ENCODE data around the gene DCP2.

GRCh38 chr5:108013483-108014048 lies 342.8 kb upstream of the EFNA5 start:
- PRO-cap = no peak
- RRBS, 2 experiments = no CpG with 5 or more reads among the region's 3 CpGs

DNA sequence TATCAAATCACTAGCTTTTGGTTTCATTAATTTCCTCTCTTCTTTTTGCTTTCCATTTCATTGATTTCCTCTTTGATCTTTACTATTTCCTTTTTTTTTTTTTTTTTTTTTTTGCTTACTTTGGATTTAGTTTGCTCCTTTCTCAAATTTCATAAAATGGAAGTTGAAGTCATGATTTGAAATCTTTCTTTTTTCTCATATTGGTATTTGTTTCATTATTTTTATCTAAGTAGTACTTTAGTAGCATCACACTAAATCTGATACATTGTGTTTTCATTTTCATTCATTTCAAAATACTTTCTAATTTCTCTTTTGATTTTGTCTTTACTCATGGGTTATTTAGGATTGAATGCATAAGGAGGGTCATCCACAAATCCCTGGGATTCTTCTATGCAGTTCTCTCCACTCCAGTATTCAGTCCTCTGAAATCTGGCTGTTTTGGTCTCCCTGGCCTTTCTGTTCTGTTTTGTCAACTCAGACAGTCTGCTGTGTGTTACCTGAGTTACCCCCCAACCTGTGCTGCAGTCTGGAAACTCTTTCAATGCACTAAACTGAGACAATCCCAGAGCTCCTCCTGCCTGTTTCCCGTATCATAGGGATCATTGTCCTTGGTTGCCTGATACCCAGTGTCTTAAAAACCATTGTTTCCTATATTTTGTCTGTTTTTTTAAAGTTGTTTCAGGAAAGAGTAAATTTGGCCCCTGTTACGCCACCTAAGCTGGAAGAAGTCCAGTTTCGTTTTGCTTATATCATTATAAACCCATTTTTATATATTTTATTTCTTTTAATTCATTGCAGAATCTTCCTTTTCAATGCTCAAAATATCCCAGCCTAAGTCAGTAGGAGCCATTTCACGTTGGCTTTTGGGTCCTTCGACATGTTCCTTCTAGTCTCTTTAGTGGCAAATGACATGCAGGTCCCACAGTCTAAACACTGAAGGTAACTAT lies 161.8 kb downstream of the FBXL17 start:
- PRO-cap = no peak
- RRBS, 2 experiments = no CpG with 5 or more reads among the region's 5 CpGs

- PRO-cap = no peak
- RRBS, 2 experiments = no CpG with 5 or more reads among the region's 1 CpG
Observed at GRCh38 chr5:108726227-108726896, 21.3 kb upstream of the FER start.

- PRO-cap = bidirectional peak, plus-strand start at chr5:108748985, minus-strand start at chr5:108748732
- RRBS, 2 experiments = 1 to 2% methylated on average over 23 of the region's 66 CpGs
Observed at GRCh38 chr5:108748873-108749981, 1.5 kb downstream of the FER start.

DNA sequence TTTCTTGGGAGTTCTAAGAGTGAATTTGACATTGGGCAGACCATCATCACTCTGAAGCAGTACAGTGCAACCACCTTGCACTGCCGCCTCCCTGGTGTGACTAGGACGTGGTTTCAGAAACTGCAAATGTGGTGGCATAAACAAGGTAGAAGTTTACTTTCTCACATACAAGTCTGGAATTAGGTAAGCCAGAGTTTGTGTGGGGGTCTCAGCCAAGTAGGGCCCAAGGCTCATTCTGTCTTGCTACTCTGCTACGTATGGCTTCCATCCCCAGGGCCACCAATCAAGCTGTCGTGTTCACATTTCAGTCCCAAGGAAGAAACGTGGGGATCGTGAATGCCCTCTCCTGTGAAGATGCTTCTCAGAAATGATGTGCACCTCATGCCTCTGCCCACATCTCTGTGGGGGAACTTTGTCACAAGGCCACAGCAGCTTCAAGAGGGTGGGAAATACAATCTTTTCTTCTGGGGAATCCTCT lies 167.9 kb downstream of the PJA2 start:
- PRO-cap = no peak
- RRBS, 2 experiments = no CpG with 5 or more reads among the region's 6 CpGs

DNA sequence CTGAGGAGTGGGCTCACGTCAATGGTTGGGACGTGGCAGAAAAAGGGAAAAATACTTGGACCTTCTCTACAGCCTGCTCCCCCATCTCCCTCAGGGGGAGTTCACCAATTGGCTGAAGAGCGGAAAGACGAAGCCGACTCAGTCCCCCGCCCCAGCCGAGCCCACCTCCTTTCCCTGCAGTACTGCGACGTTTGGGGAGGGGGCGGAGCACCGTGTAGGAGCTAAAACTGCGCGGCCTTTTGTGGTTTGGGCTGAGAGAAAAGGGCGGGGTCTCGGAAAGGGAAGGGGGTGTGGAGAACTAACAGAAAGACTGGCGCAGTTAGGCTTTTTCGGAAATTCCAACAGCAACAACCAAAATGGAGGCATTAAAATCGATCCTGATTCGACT lies 352 bp upstream of the PJA2 start:
- PRO-cap = bidirectional peak, plus-strand start at position 318 of the sequence, minus-strand start outside the sequence
- RRBS, 2 experiments = no CpG with 5 or more reads among the region's 19 CpGs

- PRO-cap = no peak
- RRBS, 2 experiments = under 1 to 1% methylated on average over 17 of the region's 37 CpGs
Observed at GRCh38 chr5:109690582-109690911, 820 bp downstream of the MAN2A1 start.

DNA sequence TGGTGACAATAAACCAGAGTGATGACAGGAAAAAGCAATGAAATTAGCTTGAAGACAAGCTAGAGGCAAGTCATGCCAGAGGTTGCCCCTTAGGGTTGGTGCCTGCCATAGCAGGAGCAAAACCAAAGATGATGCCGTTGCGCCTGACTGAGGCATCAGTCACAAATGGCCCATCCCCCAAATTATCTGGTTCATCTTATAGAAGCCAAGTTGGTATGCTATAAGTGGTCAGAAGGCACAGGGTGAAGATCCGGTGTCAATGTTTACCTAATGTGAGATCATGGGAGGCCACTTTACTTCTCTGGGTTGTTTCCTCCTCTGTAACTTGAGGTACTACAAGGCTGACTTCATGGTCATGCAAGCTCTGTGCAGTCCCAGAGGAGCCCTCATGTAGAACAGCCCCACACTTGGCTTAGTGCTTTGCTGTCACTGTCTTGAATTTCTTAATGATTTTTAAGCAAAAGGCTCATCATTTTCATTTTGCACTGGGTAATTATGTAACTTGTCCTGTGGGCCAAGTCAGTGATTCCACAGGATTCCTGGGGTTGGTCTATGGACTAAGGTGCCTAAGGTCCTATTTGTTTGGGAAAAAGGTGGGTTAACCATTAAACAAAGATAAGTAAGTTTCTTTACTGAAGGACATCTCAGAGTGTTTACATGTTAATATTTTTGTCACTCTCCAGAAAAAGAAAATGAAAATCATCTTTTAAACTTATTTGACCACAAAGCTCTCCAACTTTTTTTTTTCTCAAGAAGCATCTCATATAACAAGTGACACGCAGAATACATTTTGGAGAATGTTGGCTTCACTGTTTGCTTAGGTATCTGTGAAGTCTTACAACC lies 211.5 kb downstream of the MAN2A1 start:
- PRO-cap = no peak
- RRBS, 2 experiments = no CpG with 5 or more reads among the region's 4 CpGs

DNA sequence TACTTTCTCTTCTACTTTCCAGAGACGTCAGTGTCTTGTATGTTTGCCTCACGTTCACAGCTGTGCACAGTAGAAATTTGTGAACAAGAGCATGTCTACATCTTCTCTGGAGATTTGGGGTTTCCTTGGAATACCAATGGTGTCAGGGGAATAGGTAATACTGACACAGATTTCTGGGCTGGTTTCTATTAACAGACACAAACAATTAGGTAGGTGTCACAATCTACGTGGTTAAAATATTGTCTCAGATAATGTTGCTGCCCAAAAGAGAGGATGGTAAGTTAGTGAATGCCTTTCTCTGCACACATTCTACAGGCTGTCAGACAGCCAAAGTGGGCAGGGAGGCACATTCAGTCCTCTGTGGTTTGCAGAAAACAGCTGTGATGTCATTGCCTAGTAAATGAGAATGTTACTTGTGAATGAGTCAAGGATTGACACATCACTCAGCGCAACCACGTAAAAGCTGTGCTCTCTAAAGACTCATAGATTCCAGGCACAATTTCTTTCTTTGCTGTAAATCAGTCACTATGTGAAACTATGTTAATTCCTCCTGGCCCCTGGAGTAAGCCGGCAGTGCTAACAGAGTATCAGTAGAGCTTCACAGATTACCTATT lies 397.1 kb downstream of the MAN2A1 start:
- PRO-cap = no peak
- RRBS, 2 experiments = no CpG with 5 or more reads among the region's 6 CpGs

DNA sequence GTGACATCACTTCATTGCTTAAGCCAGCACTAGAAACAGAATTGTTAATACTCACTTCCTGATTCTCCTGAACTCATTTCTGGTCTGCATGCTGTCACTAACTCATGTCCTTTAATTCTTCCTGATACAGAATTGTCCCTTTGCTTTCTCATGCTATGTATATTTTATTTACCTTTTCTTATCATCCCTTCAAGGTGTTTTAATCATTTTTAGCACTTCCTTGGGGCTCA lies 77.5 kb downstream of the SLC25A46 start:
- PRO-cap = no peak

- PRO-cap = no peak
- RRBS, 2 experiments = no CpG with 5 or more reads among the region's 8 CpGs
Observed at GRCh38 chr5:111755049-111755892, 1.7 kb downstream of the NREP start.

DNA sequence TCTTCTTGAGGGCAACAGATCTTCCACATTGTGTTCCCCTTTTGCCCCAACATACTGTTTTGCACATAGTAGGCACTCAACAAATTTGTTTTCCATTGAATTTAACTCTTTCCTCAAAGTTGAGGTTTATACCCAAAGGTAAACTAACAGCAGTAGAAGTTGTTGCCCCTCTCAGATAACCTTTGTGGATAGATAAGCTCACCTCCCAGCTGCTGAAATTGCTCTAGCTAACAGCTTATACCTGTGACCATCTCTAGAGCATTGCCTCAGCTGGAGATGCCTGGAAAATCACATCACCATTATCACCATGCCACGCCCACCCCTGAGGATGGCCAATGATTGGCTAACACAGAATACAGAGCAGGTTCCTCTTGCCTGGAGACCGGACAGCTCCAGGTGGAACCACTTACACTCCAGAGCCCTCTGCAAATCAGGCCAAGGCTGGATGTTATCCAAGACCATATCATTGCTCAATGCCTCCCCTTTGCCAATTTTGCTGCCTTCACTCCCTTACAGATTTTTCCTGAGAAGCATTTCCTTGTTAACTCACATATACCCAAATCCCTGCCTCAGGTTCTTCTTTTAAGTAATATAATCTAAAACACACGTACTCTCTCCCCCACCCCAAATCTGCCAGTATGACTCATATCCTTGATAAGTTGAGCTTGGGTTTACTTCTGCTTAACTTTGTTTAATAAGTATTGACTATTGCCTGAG lies 309.8 kb downstream of the EPB41L4A start:
- PRO-cap = no peak
- RRBS, 2 experiments = no CpG with 5 or more reads among the region's 3 CpGs

GRCh38 chr5:112320563-112321049 lies 98.5 kb downstream of the EPB41L4A start:
- PRO-cap = no peak
- RRBS, 2 experiments = no CpG with 5 or more reads among the region's 5 CpGs

GRCh38 chr5:112863542-112863920 lies 2.4 kb downstream of the SRP19 start:
- PRO-cap = no peak
- RRBS, 2 experiments = no CpG with 5 or more reads among the region's 4 CpGs

- PRO-cap = bidirectional peak, plus-strand start at chr5:112976881, minus-strand start at chr5:112976442
- RRBS, 2 experiments = 3 to 5% methylated on average over 4 of the region's 78 CpGs
Observed at GRCh38 chr5:112976655-112977685, at the start of gene DCP2. Gene DCP2, plus strand, starts transcription at chr5:112976798.

- PRO-cap = no peak
- RRBS, 2 experiments = no CpG with 5 or more reads among the region's 6 CpGs
Observed at GRCh38 chr5:113027606-113028275, 51.1 kb downstream of the DCP2 start.

DNA sequence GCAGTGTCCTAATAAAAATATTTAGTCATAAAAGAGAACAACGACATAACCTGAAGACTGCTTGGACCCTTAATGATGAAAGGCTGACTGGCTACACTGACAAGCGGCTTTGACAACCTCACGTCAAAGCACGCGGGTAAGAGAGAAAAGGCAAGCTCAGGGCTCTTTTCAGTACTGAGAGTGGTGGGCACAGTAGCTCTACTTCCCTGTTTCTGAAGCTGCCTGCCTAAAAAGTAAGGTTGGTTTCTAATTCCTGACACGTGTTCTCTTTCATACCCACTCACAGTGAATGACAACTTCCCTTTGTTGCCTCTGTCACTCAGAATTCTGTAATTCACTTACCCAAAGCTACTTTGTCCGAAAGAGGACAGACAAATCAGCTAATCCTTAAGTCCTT lies 221.3 kb downstream of the TSSK1B start:
- PRO-cap = no peak
- RRBS, 2 experiments = no CpG with 5 or more reads among the region's 7 CpGs

DNA sequence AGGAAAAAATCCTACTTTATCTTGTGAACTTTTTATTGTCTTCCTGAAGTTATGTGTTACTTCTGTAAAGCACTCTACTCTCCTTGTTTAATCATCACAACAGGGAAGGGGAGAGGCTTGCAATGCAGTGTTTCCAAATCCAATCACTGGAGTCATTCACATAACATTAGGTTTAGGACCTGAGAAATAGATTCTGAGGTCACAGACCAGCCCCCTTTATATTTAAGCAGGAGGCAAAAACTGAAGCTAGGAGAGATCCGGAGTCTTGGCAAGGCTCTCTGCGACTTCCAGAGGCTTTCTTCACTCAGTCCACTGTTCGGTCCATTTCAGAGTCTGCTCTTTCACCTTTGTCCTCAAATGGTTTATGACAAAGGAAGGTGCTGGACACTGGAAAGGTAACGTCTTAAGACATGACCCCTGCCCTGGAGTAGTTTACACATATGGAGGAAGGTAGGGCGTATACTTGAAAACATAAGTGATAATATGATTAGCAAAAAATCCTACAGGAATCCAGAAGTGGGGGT lies 188.0 kb downstream of the TSSK1B start:
- PRO-cap = no peak
- RRBS, 2 experiments = no CpG with 5 or more reads among the region's 5 CpGs

GRCh38 chr5:113285545-113286165 lies 149.1 kb downstream of the TSSK1B start:
- PRO-cap = no peak
- RRBS, 2 experiments = no CpG with 5 or more reads among the region's 2 CpGs

GRCh38 chr5:113330701-113331221 lies 104.0 kb downstream of the TSSK1B start:
- PRO-cap = no peak
- RRBS, 2 experiments = no CpG with 5 or more reads among the region's 4 CpGs

Data from astrocyte (in vitro differentiated cells and primary cell).